ENCODE measurements around a stretch of chr3.

- PRO-cap, result no peak
Measured at GRCh38 chr3:14471681-14472633, 68.2 kb downstream of the GRIP2 start.

DNA sequence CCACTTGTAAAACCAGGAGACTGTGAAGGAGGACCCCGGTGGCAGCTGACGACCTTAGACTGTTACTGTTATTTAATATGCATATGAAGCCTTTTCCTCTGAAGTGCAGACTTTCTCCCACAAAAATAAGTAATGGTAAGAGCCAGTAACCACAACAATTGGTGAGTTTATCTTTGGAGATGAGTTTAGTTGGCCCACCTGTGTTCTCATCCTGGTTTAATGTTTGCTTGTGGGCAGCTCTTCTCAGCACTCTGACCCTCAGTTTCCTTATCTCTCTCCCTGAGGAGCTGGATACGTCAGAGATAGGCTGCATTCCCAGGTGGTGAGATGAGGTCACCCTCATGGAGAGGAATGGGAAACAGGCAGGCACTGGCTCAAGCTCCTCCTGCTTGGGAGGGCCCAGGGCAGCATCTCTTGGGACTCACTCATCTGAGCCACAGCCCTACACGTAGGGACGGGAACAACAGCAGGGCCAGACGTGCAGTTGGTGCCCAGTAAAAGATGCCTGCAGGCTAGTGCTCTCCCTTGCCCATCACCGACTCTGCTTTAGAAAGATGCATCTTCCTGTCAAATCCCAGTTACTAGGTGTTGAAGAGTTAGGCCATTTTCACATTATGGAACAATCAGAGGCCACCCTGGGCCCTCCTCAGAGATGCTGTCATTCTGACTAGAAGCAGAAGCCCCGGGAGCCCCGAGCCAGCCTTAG lies 59.9 kb downstream of the GRIP2 start:
- PRO-cap, result no peak

DNA sequence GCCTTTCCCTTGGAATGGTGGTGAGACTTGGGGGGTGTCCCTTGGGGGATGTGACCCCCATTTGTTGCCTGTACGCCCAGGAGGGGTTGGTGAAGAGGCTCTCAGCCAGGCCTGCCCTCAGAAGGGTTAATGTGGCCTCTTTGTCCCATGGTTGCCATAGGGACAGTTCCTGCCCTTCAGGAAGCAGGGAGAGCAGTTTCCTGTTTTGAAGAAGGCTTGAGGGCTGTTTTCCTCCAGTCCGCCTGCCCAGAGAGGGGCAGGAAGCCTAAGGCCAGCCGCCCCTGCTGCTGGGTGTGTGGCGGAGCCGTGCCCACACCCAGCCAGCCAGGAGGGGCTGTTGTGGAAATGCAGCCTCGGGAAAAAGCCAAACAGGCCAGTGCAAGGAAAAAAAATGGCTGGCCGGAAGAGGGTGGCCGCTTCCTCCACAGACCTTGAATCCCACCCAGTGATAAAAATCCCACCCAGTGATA lies 14.5 kb upstream of the FGD5 start:
- PRO-cap, result no peak

- PRO-cap, result bidirectional peak, plus-strand start at chr3:15023204, minus-strand start at chr3:15023070; bidirectional peak, plus-strand start at chr3:15023370, minus-strand start at chr3:15023255; bidirectional peak, plus-strand start at chr3:15023497, minus-strand start at chr3:15023389
Measured at GRCh38 chr3:15022854-15023628, 42.1 kb downstream of the MRPS25 start.

DNA sequence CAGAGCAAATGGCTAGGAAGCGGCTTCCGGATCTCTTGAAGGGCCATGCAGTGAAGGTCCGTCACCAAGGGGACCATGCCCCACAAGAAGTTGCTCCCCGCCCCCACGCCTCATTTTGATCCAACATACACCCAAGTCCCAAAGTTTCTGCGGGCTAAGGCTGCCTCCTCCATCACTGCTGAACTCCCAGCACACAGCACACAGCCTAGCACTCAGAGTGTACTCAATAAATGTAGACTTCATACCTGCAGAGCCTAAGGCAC lies 1.2 kb downstream of the MRPS25 start:
- PRO-cap, result no peak

DNA sequence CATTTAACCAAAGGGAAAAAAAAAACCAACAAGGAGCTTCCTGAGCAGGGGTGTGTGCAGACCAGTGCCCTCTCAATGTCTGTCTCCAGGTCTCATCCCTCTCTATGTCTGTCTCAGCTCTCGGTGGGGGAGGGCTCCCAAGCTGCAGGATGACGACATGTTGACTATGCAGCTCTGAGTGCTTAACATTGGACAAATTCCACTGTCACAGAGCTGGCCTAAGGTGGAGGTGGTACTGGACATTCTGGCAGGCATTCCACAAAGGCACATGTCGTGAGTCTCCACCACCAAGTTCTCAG lies 2.1 kb upstream of the CAPN7 start:
- PRO-cap, result no peak

GRCh38 chr3:15234797-15235399 lies 28.9 kb downstream of the CAPN7 start:
- PRO-cap, result no peak

DNA sequence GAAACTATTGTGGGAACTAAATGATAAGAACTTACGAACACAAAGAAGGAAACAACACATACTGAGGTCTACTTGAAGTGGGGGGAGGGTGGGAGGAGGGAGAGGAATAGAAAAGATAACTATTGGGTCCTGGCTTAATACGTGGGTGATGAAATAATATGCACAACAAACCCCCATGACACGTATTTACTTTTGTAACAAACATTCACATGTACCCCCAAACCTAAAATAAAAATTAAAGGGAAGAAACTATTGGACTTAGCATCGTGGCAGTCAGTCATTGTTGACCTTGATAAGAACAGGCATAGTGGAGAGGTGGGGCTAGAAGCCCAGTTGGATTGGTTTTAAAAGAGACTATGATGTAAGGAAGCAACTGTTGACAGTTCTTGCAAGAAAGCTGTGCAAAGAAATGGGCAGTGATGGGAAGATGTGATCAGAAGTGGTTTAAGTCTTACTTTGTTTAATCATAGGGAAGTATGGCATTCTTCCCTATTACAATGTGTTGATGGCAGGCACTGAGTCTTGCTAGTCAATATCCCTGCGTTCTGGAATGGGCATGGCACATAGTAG lies 37.8 kb downstream of the CAPN7 start:
- PRO-cap, result no peak

- PRO-cap, result no peak
Measured at GRCh38 chr3:15256605-15257590, 50.9 kb downstream of the CAPN7 start.

GRCh38 chr3:15648221-15648977 lies 46.9 kb downstream of the BTD start:
- PRO-cap, result no peak

DNA sequence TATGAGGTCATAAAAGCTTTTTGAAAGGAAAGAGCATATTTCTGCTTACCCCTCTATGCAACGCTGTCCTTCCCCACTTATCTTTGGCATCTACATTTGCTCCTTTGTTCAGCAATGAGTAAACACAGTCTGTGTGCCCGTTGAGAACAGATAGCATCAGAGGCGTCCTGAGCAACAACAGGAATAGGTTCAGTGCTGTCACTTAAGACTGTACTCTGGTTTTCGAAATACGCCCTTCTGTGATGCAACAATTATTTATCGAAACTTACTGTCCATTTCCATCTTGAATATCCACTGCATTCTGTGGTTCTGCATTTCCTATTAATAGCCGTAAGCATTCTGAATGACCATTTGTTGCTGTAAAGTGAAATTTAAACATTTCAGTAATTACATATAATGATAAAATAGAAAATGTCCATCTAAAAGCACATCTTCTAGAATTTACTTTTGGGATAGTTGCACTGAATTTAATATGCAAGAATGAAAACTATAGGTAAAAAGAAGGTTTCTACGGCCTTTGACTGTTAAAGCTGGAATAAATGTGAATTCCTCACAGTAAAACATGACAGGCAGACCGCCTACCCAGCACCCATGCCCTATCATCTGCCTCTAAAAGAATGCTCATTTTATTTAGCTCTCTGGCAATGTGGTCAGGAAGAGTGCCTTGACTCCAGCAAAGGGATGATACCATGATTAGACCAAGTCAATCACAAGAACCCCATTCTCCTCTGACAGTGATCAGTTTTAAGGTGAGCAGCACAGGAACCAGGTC lies 84.6 kb downstream of the BTD start:
- PRO-cap, result no peak

DNA sequence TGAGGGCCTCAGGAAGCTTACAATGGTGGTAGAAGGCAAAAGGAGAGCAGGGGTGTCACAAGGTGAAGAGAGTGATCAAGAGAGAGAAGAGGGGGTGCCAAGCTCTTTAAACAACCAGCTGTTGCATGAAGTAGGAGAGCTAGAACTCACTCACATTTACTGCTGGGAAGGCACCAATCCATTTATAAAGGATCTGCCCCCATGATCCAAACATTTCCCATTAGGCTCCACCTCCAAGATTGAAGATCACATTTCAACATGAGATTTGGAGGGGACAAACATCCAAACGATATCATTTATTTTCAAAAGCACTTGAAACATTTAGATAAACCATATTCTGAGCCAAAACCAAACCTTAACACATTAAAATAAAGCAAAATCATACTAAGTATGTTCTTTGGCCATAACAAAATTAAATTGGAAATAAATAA lies 26.3 kb downstream of the ANKRD28 start:
- PRO-cap, result no peak

- PRO-cap, result no peak
Measured at GRCh38 chr3:15794217-15794590, 3.6 kb downstream of the ANKRD28 start.

- PRO-cap, result no peak
Measured at GRCh38 chr3:15828564-15829222, 30.9 kb upstream of the ANKRD28 start.

GRCh38 chr3:15964580-15965128 lies 166.9 kb upstream of the ANKRD28 start:
- PRO-cap, result no peak

- PRO-cap, result no peak
Measured at GRCh38 chr3:16059737-16060210, 114.7 kb upstream of the GALNT15 start.

DNA sequence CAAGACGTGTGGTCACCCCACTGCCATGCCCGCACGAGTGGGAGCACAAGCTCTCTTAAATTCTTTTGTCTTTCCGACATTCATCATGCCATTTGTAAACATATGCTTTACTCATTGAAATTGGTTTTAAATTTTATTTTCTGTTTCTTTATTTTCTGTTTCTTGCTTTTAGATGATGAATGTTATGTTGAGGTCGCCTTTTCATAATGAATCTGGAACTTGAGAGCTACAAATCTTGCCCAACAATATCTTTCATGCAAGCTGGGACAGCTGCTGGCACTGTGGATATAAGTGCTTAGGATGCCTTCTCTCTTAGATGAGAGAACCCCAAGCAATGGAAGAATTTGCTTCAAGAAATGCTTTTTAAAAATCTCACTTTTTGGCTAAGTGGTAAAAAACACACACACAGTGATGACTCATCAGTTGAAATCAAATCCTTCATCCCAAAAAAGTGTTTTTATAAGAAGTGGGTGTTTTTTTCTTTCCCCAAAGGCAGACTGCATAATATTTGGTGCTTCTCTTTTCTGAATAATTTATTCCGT lies 38.5 kb upstream of the GALNT15 start:
- PRO-cap, result no peak

DNA sequence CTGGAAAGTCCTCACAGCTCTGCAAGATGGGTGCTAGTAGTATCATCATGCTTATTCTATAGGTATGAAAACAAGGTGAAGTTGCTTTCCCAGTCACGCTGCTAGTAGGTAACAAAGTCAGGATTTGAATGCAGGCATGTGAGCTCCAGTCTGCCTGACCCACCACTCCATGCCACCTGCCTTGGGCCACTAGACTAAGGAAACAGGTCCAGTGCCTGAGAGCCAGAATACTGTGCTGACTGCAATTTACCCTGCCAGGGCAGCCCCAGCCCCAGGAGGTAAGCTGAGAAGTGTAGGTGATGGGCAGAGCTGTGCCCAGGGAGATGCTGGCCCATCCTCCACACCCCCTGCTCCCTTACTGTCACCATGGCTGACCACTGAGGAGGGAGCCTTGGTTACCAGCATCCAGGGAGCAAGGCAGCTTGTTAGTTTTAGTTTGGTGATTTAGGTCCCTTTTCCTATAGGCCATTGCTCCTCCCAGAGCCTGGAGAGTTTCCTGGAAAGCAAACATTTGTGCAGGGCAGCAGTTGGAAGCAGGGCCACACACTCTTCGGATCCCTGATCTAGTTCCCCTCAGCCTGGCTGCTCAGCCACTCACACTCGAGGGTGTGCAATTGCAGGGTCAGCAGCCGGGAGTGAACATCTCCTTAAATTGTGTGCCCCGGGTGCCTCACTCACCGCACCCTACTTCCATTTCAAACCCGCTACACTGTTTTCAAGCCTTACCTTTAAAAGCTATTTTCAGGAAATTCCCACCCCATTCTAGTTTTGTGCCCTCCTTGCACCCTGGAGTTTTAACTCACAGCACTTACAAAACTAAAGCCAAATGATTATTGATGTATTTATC lies 2.0 kb downstream of the GALNT15 start:
- PRO-cap, result no peak

DNA sequence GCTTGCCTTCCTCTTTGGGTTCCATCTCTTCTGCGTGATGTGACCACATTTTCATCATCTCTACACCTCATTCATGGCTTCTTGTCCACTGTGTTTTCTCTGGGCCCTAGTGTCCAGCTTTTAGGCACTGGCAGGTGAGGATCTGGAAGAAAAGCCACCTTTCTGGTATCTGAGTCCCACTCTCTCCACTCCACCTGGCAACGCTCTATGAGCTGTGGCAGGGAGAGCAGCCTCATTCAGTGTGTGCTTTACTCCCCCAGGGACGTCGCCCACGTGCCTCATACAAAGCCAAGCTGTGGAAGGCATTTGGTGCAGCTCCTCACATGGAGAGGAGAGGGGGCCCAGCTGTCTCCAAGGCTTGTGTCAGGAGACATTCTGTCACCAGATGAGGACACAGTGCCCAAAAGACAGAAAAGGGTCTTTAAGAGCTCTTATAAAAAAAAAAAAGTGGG lies 29.2 kb downstream of the GALNT15 start:
- PRO-cap, result bidirectional peak, plus-strand start at position 305 of the sequence, minus-strand start at position 209 of the sequence

- PRO-cap, result no peak
Measured at GRCh38 chr3:16286659-16287561, 21.9 kb downstream of the OXNAD1 start.